Tongue (tissue), 2 donors: ENCODE data around the gene PRDM10.

GRCh38 chr11:128561133-128561415 lies 26.3 kb downstream of the ETS1 start:
- RAMPAGE, long total RNA = no peak

GRCh38 chr11:128568050-128568607 lies 19.2 kb downstream of the ETS1 start:
- RAMPAGE, long total RNA = no peak

DNA sequence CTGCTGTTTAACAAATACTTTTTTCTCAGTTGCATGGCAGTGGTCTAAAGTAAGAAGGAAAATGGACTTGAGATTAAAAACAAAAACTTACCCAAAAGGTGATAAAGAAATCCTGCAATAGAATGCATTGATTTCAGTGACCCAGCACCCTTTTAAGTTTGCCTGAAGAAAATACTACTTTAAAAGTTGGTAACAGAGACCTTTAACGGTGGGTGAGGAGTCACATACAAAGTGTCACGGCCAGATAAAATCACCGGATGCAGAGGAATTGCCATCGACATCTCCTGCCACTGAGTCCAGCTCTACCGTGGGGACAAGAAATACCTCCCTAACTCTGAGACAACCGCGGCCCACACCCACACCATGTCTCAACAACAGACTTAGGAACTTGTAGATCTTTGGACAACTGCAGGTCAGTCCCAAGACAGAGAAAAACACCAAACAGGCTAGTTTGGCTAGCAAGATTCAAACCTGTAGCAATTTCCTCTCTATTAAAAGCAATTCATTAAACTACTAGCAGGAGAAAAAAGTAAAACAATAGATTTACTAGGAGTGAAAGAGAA lies 728 bp downstream of the ETS1 start:
- RAMPAGE, long total RNA = no peak

DNA sequence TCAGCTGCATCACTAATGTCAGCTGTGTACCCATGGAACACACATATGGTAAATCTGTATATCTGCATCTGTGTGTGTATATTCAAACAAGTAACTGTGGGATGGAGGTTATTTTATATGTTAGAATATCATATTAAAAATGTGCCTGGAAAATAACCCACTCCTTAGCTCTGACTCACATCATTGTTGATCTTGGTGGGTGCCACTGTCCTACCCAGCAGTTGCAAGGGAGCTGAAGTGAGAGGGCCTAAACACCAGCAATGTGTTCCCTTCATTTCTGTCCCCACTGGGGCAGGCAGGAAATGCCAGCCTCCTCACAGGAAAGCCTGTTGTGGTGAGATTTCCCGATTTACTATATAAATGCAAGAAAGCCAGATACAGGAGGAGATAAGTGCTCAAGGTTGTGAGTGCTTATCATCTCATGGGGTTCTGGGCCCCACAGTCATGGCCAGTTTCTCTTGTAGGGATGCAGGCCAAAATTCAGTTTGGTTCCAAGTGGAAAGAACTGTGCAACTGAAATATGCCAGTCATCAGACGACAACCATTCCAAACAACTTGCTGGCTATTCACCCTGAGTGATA lies 15.9 kb upstream of the FLI1 start:
- RAMPAGE, long total RNA = no peak

- RAMPAGE, long total RNA = no peak
Measured at GRCh38 chr11:128705338-128706011, 11.6 kb downstream of the FLI1 start.

DNA sequence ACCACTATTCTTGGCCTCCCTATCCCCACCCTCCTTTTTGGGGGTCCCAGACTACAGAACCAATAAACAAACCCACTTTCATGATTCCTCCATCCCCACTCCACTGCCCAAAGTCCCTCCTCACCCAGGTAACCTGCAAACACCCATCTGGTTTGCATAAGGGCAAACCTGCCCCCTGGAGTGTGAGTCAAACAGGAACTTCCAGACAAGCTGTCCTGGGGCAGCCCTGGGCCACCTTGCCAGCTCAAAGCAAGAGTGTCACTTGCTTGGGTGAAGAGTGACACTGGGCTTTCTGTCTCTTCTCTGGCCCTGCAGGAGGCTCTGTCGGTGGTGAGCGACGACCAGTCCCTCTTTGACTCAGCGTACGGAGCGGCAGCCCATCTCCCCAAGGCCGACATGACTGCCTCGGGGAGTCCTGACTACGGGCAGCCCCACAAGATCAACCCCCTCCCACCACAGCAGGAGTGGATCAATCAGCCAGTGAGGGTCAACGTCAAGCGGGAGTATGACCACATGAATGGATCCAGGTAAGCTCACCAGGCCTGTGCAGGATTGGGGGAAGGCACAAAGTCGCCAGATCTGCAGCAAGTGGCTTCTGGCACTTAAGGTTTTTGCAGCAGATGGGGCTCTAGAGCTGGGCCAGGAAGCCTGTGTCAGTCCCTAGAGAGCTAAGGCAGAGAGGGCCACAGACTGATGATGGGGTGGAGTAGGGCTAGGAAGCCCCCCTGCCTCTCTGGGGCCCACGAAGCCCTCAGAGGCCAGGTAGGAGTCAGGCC lies 64.1 kb downstream of the FLI1 start:
- RAMPAGE, long total RNA = no peak

- RAMPAGE, long total RNA = no peak
Measured at GRCh38 chr11:128908306-128909068, 17.3 kb downstream of the KCNJ5 start.

DNA sequence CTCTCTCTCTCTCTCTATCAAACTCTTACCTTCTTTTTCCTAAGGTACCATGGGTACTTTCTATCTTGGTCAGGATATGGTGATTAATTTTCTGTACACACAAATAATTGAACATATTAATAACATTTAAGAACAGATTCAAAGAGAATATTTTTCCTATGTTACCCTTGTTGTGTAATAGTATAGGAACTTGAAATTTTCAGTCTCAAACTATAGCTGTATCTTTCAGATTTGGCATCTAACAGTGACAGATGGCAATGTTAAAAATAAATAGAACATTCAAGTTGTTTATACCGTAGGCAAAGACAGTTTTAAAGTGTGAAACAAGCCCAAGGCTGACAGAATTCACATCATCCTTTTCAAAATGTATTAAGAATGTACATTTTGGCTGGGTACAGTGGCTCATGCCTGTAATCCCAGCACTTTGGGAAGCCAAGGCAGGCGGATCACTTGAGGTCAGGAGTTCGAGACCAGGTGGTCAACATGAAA lies 92.6 kb upstream of the TP53AIP1 start:
- RAMPAGE, long total RNA = no peak

- RAMPAGE, long total RNA = no peak
Measured at GRCh38 chr11:129202856-129203216, 10.7 kb upstream of the ARHGAP32 start.

- RAMPAGE, long total RNA = no peak
Measured at GRCh38 chr11:129215814-129216401, 23.8 kb upstream of the ARHGAP32 start.

DNA sequence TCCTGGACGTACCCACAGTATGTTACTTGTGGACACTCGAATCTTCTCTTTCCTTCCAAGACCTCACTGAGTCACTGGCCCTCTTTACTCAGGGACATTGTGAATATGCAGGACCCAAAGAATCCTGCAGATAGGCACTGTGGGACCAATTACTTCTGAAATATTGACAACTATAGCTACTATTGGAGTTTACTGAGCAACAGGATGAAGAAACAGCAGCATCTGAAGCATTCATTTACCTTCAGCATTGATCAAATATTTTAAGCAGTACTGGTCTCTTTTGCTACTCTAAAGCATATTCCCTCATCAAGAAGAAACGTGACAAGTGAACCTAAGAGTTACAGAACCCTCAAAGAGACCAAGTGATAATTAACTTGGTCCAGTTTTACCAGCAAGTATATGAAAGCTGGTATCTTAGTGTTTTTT lies 29.8 kb upstream of the ARHGAP32 start:
- RAMPAGE, long total RNA = no peak

DNA sequence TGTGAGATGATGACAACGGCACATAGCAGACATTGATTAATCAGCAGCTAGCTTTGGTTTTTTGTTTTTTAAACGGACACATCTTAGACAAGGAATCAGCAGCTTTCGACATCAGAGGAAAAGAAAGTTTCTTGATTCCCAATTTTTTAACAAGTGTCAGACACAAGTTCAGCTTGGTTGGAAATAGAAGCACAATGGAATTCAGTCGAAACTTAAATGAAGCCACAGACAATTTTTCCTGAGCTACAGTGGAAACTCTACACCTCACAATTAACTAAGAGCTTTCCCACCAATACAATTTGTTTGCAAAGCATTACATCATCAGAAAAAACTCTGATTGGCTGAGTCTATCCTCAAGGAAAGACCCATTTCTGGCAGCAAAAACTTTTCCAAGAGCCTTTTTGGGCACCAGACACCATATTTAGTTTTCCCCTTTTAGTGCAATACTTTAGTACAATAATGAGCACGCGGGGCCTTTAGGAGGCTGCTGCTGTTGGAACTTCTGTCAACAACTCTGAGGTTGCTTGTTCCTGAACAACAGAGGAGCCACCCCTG lies 62.1 kb upstream of the BARX2 start:
- RAMPAGE, long total RNA = no peak

DNA sequence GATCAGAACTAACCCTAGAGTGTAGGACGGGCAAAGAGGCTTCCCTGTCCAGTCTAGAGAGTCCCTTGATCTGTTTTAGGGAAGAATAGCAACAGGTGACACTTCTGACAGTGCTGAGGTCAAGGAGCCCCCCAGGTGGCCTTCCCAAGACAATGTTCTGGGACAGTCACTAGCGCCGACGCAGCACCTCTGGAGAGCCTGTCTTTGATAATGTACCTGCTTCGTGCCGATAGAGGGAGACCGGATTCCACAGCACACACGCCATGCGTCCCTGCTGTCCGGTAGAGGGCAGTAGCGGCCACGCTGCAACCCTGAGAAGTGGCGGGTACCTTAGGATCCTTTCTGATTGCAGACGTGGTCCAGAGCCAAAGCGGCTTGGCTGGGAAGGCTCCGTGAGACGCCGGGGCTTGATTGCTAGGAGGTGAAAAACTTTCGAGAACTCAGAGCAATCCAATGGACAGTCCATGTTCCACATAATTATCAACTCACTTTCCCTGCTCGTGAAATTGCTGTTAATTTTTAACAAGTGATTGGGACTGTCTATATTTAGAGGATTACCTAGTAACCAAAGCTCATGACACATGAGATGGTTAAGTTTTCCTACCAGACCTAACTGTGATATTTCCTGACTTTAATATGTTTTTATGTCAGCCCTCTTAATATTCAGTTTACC lies 11.5 kb upstream of the BARX2 start:
- RAMPAGE, long total RNA = no peak

DNA sequence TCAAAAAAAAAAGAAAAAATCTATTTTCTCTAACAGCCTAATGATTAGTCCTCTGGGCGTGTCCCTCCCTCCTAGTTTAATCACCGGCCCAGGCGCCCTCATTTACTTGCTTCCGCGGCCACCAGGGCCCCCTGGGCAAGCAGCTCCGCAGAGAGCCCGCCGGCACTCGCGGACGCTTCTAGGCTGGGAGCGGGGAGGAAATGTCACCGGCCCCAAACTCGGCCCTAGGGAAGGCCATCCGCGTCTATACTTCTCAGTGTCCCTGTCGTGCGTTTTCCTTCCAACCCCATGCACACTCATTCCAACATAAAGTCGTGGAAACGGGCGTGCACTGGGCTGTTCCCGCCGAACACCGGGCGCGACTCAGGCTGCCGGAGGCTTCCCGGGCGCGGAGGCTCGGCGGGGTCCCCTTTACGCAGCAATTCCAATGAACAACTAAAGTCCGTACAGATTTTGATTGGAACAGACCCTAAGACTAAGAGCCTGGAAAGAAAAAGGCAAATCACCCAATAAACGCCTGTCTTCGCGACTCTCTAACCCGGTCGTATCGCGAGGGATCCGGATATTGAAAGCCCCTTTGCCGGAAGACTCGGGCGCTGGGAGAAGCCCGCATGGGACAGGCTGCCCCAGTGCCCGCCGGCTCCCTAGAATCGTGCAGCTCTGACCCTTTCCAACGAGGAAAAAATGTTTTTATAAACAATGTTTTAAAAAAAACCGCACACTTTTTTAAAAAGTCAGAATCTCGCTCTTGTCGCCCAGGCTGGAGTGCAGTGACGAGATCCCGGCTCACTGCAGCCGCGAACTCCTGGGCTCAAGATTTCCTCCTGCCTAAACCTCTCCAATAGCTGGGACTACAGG lies 1.4 kb upstream of the BARX2 start:
- RAMPAGE, long total RNA = no peak

DNA sequence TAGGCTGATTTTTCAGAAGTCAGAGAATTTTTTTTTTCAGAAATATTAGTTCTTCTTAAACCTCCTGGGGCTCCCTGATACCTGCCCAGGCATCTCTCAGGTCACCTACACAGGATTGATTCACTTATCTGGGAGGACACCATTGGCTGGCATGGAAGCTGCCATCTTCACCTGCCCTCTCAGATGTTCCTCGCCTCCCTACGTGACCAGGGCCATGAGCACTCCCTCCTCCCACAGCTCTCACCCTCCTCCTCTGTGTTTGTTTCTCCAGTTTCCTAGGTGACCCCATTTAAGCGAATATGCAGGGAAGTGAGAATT lies 64.2 kb downstream of the BARX2 start:
- RAMPAGE, long total RNA = no peak

- RAMPAGE, long total RNA = no peak
Measured at GRCh38 chr11:129803962-129804339, 11.7 kb upstream of the TMEM45B start.

DNA sequence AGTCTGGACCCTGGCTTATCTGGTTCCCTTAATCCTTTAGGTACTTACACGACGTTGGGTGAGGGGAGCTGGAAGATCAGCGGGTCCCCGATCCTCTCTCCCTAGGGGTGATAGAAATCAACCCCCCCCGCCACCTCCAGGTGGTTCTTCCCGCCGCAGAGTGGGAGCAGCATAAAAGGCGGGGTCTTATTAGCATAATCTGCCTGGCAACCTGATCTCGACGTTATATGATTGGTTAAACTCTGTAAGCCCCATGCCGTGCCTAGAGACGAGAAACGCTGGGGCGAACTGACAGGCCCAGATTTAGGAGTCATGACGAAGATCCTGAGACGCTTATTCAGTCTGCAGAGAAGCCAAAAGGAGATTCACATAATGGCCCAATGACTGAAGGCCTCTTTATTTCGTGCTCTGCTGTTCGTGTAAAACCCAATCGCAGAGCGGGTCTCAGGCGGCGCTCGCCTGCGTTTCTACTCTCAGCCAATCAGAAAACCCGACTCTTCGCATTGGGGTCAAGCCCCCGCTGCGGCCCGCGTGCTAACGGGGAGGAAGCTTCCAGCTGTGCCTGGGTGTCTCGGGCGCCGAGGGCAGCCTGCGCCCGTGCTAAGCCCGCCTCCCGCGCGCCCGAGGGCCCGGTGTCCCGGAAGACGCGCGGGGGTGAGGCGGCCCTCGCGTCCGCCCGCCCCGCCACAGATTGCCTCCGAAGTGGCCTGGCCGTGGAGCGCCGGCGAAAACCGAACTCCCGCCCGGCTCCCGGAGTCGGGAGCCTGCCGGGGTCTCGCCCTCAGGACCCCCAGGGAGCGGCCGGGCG lies at the start of gene PRDM10:
PRDM10 (minus strand) TSS at position 162 of the 808 bp plus-strand sequence.
- RAMPAGE, long total RNA = no peak

- RAMPAGE, long total RNA = no peak
Measured at GRCh38 chr11:130061938-130062359, 7.7 kb upstream of the APLP2 start.

GRCh38 chr11:130070603-130071350 lies 1.1 kb downstream of the APLP2 start:
- RAMPAGE, long total RNA = no peak

DNA sequence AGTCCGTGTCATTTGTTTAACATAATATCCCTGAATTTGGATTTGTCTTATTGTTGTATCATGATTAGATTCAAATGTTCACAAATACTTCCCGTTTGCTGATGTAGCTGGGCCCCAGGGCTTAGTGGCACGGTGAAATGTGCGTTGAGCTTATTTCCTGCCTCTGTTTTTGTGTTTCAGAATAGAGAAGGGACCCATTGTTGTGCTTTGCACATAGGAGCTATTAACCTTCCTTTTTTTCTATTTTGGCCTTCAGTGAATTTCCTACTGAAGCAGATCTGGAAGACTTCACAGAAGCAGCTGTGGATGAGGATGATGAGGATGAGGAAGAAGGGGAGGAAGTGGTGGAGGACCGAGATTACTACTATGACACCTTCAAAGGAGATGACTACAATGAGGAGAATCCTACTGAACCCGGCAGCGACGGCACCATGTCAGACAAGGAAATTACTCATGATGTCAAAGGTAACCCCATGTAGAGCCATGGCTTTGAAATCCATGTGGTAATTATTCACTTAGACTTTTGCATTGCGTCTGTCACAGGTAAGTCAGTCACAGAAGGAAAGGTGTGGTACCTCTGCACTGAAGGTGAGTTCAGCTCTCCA lies 37.4 kb upstream of the ST14 start:
- RAMPAGE, long total RNA = no peak